Aorta (tissue), 1 donor: ENCODE measurements around the gene STK32C.

DNA sequence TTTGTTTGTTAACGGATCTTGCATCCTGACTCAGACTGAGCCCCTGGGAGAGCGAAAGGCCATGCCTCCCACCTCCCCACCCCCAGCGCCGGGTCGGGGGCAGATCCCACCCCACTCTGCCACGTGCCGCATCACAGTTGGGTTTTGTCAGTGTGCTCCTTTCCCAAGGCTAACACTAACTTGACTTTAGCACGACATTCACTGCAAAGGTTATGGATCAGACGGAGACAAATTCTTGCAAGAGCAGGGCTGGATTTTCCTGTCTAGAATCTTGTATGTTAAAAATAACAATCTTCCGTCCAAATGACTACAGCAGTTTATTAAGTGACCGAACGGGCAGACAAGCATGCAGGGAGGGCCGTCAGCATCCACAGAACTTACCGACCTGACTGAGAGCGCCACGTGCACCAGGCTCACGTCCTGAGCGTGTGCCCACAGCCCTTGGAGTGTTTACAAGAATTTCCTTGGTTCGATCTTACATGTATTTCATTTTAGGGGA is 156.4 kb upstream of the NPS start:
- PRO-cap: no peak

GRCh38 chr10:127735823-127736812 is 867 bp upstream of the FOXI2 start:
- PRO-cap: no peak

DNA sequence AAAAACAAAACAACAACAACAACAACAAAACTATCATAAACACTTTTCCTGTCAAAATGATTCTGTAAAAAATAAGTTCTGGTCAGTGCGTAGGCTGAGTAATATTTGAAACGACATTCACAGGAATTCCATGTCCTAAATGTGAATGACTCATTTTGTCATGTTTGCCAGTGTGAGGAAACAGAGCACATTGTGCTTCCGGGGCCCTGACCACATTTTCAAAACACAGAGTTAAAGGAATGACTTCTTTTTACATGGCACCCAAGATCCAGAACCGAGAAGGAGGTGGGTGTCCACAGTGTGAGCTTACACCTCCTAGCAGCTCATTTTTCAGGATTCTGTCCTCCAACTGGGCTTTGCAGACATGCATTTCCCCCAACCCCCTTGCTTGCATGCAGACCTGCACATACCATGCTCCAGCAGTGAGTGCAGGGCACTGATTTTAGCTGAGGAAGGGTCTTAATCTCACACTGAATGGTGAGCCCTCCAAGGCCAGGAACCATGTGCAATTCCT is 3.1 kb downstream of the CLRN3 start:
- PRO-cap: no peak

- PRO-cap: no peak
These were observed 72.2 kb downstream of the PTPRE start for GRCh38 chr10:127978914-127979592.

- PRO-cap: no peak
These were observed 89.9 kb downstream of the PTPRE start for GRCh38 chr10:127996593-127997508.

- PRO-cap: no peak
These were observed 90.9 kb downstream of the PTPRE start for GRCh38 chr10:127997693-127998391.

DNA sequence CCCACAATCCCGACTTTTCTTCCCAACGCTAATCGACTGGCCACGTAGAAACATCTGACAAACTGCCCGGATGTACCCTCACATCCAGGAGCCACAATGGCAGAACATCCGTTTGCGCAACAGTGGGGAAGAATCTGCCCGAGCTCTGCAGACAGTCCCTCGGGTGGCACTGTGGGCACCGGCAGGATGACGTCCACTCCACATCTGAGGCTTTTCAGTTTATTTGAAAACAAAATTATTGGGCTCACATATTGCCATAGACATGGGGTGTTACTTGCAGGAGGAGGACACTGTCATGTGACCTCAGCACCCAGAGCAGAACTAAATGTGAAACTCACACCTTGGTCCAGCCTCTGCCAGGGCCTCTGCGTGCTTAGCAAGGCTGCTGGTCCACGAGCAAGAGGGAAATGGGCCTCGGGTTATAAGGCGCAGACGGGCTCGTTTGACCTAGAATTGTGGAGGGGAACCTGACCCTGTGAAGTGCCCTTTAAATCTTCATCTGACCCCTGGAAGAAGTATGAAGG is 84.0 kb downstream of the MKI67 start:
- PRO-cap: no peak

GRCh38 chr10:128063758-128064819 is 62.1 kb downstream of the MKI67 start:
- PRO-cap: no peak

DNA sequence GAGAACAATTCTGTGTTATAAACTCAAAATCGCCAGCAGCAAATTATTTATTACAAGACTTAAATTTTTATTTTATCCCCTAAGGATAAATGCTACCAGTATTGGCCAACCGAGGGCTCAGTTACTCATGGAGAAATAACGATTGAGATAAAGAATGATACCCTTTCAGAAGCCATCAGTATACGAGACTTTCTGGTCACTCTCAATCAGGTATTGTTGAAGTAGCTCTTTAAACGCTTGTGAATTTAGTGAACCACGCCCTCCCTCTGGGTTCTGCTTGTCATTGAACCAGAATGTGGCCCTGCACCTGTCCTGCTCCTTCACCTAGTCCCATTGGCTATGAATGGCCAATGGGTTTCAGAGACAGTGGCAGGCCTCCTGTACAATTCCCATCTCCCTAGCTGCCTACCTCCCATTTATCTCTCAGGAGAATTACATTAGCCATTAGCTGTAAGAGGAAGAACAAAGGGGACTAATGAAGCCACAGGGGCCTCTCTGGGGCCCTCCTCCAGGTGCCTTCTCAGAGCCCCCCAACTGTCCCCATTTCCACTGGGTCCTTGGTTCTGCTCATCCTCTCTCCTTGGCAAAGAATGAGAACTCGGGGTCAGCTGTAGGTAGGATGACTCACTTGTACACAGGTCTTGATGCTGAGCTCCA is 49.6 kb downstream of the MKI67 start:
- PRO-cap: no peak

DNA sequence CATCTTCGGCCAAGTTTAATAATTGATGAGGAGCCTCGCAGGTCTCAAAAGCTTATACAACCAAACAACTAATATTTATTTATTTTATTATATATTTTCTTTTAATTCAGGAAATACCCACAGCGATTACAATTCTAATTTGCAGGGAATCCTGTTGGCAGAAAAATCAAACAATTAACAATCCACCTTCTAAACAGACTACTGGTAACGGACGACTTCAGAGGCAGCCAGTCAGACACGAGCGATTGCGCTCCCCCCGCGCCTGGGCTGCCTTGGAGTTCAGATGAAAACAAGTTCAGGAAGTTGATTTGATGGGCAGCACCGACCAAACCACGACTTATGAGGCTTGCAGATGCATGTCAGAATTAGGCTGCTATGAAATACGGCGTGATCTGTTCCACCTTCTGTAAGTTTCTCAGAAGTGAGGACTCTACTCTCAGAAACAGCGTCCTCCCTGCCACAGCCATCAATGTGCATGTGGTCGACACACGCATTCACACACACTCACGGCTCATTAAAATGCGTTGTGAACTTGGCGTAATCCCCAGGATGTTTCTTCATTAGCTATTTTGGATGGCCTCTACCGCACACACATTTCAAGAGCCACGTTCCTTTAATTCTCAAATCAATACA is 431.7 kb upstream of the MGMT start:
- PRO-cap: no peak

- PRO-cap: no peak
These were observed 217.9 kb upstream of the MGMT start for GRCh38 chr10:129249108-129249645.

GRCh38 chr10:129331676-129332175 is 135.3 kb upstream of the MGMT start:
- PRO-cap: no peak

GRCh38 chr10:129944925-129945522 is 19.1 kb downstream of the EBF3 start:
- PRO-cap: no peak

GRCh38 chr10:131841038-131841406 is 59.8 kb upstream of the PPP2R2D start:
- PRO-cap: no peak

- PRO-cap: no peak
These were observed 11.8 kb downstream of the PPP2R2D start for GRCh38 chr10:131912573-131913100.

DNA sequence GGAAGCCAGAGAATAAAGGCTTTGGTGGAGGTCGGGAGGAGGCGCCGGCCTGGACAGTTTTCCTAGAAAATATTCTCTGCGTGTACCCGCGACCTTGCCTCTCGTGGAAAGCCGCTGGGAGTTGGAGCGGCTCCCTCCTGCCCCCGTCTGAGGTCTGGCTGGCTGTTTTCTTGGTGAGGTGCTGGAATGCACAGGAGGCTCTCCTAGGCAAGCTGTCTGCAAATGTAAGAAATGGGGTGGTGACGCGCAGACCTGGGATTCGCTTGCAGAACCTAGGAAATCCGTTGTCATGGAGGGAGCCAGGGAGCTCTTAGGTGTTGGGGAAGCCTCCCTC is 28.6 kb upstream of the JAKMIP3 start:
- PRO-cap: no peak

- PRO-cap: no peak
These were observed 1.1 kb upstream of the DPYSL4 start for GRCh38 chr10:132185675-132186033.

GRCh38 chr10:132272501-132272700 is 35.3 kb downstream of the STK32C start:
- PRO-cap: no peak

DNA sequence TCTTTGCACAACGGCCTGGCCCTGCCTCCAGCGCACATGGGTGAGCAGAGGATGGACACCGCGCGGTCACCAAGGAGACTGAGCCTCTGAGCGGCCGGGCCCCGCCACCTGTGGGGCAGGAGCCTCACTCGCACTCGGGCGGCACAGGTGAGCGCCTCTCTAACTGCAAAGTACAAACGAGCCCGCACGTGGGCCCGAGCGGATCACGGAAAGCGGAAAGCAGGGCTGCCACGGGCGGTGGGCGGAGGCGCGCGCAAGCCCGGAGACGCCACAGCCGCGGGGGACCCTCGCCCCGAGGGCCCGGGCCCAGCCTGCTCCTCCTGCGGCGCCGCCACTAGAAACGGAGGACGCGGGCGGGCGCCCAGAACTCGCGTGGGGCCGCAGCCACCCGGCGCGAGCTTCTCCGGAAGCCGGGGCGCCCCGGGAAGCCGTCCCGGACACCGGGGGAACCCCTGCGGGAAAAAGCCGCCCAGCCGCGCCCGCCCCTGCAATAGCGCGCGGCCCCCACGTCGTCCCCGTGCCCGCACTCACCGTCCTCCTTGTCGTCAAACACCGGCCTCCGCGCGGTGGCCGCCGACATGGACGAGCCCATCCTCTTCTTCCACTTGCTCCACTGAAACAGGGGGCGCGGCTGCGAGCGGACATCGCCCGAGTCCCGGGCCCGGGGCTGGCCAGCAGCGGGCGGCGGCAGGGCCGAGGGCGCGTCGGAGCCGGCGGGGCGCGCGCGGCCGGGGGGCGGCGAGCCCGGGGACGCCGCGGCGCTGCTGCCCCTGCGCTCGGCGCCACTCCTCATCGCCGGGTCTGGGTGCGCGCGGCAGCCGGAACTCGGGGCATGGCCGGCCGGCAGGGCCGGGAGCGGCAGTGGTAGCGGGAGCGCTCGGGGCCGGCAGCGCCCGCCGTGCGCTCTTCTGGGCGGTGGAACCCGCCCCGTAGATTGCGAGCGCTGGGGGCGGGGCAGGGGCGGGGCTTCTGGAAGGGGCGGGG is at the start of gene STK32C:
Gene STK32C, minus strand, starts transcription at position 910 of the 984 bp plus-strand sequence.
- PRO-cap: bidirectional peak, plus-strand start outside the sequence, minus-strand start at position 931 of the sequence

- PRO-cap: no peak
These were observed 3.6 kb downstream of the PWWP2B start for GRCh38 chr10:132400549-132400965.